Tongue (tissue), 2 donors: Measurements from ENCODE around the gene POC1A.

DNA sequence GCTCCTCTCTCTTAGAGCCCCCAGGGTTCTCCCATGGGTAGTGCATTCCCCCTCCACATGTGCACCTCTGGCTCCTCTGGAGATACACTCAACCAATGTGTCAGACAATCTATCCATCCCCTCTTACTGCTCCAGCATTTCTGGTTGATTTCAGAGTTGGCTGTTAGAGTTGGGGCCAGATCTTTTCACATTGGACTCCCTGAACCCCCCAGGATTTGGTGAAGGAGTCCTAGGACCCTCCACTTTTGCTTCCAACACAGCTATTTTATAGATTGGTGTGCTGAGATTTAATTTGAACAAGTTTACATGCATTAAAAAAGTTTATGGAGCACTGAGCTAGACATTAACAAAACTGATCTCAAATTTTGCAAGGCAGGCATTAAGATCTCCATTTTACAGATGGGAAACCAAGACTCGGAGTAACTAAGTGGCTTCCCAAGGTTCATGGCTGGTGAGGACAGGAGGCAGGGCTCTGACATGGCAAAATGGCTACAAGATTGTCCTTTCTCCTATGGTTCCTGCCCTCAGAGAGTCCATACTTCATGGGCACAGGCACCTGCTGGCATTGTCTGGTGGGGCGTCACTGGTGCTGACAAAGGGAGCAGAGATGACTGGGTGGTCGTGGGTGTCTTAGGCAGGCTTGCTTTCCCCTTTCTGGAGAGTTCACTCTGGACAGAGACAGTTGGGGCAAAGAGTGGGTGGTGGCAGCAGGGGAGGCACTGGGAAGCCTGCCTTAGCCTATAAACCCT is 21.1 kb upstream of the DOCK3 start:
- RAMPAGE, long total RNA = no peak

DNA sequence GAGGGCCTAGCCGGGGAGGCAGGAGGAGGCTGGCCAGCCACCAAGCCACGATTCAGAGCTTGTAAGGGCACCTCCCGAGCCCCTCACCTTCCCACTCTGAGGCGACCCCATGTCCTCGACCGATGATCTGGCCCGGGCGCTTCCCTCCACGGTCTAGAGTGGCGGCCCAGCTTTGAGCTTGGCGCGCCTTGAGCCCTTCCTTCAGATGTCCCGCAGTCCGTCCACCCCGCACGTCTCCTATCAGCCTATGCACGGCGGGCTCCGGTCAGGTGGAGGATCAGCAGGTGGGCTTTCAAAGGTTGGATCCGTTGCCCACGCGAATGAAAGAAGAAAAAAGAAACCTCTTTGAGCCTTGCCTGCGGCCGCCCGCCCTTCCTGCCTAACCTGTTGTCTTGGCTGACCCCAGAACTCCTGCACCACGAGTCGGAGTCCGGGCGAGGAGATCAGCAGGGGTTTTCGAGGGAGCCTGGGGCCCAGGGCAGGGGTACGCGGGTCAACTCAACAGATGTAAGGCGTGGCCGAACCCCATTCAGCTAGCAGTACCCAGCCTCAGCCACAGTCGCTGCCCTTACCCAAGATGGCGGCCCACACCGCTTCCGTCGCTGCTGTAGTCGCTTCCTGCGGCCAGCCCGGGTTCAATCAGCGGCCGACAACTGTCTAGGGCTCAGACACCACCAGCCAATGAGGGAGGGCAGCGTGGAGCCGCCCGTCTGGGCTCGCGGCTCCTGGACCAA is 470 bp upstream of the MANF start:
- RAMPAGE, long total RNA = no peak

DNA sequence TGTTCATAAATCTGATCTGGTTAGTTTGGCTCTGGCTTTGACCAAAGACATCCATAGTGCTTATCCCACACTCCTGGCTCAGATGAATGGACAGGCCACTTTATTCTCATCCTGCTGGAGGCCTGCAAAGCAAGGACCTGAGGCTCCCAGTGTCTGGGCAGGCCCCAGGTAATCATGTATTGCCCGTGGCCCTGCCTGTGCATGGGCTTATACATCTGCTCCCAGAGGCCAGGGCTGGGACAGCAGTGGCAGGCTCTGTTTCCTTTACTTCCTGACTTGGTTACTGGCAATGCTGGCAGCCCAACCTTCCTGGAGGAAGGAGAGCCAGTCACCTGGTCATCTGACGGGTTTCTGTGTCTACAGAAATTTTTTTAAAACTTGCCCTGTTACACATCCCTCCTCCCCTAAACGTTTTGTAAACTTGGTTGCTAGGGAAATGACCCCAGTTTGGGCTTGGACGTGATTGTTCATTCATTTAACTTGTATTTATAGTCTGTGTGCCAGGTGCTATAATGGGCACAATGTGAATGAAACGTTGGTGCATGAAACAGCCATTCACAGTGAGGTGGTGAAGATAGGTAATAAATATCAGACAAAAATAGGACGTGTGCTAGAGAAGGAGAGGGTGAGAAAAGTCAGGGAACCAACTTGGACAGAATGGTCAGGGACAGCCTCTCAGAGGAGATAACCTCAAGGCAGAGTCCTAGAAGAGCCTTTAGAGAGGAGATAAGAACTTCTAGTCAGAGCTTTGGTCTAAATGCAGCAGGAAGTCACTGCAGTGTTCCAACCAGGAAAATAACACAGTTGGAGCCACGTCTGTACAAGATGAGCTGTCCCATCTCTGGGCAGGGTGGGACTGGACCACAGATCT is 14.0 kb downstream of the TEX264 start:
- RAMPAGE, long total RNA = no peak

- RAMPAGE, long total RNA = no peak
Measured at GRCh38 chr3:51754424-51754818, 24.6 kb downstream of the IQCF6 start.

DNA sequence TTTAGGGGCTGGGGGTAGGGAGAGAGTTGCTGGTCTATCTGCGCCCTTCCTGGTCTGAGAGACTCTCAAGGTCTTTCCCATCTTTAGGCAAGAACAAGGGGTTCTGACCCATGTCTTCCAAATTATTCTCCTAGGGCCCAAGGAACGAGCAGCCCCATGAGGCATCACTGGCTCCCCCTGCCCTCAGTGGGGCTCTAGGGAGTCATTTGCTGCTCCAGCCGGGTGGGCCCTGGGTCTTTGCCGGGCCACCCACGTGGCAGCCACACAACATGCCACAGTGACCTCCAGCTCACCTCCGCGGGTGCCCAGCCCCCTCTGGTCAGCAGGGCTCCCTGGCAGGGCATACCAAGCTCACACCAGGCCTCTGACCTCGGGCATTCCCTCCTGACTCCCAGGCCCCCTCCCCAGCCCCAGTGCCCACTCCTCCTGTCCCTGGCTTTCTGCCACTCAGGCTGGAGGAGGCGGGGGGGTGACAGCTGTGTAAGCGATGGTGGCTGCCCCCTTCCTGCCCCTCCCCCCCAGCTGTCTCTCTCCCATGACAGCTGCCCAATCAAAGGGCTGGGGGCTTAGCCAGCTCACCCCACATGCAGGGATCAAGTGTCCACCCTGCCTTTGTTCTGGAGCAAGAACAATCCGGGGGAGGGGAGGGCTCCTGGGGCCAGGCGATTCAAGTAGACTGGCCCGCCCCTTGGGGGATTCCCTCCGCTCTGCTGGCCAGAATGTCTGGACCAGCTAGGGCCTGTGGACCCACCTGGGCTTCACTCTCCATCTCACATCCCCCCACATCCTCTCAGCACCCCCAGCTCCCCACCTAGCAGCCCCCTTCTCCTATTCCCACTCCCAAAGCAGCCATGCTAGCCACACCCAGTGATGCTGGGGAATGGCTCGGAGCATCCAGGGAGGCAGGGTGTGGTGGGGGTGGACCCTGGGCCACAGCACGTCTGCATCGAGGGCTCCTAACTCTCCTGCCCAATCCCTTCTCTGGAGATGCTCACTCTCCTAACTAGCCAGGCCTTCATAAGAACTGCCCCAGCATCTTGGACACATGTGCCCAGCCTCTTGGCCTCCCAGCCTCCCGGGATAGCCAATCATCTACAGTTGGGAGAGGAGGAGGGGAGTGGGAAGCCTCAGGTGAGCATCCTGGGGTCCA is 3.1 kb downstream of the PCBP4 start:
- RAMPAGE, long total RNA = no peak

DNA sequence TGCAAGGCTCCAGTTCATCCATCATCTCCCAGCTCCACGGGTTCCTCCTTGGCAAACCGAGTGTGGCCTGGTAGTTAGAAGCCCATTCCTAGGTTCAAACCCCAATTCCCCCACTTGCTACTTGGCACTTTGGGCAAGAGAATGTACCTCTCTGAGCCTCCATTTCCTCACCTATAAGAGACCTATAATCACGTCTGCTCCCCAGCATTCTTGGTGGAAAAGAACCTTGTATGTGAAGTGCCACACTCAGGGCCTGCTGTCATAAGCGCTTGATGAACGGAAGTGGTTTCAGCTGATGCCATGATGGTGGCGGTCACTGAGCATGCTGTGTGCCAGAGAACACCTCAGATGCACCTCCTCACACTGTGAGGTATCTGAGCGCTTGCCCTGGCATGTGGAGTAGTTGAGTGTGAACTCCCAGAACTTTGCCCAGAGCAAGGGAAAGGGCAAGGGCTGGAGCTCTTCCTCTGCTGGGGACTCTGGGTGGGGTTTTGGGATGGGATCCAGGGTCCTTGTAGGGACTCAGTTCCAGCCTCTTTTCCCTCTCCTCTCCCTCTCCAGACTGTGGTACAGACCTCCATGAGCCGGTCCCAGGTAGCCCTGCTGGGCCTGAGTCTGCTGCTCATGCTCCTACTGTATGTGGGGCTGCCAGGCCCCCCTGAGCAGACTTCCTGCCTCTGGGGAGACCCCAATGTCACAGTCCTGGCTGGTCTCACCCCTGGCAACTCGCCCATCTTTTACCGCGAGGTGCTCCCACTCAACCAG is 2.6 kb downstream of the ABHD14A start:
- RAMPAGE, long total RNA = no peak

GRCh38 chr3:51993524-51994770 is 1.7 kb downstream of the RPL29 start:
- RAMPAGE, long total RNA = no peak

- RAMPAGE, long total RNA = no peak
Measured at GRCh38 chr3:52047207-52047911, 9.0 kb downstream of the DUSP7 start.

GRCh38 chr3:52108218-52108482 is 46.1 kb downstream of the POC1A start:
- RAMPAGE, long total RNA = no peak

- RAMPAGE, long total RNA = no peak
Measured at GRCh38 chr3:52130960-52131426, 23.2 kb downstream of the POC1A start.

DNA sequence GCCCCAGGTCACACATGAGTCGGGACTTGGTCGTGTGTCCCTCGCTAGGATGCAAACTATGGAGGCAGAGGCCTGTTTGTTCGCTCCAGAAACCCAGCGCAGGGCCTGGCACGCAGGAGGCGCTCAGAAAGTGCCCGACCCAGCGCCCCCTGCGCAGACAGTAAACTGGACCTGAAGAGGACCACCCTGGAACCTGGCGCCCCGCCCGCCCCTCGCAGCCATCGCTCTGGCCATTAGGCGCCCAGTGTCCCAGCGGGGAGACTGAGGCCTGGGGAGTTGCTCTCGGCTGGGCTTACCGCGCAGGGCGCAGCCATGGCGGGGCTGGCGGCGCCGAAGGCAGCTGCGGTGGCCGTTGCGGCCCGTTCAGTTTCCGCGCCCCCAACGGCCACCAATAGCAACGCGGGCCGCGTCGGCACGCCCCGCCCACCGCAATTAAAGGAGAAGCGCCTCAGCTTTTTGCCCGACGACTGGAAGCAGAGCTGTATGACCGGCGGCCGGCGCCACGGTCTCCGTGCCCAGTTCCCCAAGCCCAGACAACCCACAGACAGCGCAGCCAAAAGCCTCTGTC is at the start of gene POC1A:
Gene POC1A, minus strand, starts transcription at position 365 of the 568 bp plus-strand sequence.
- RAMPAGE, long total RNA = no peak

DNA sequence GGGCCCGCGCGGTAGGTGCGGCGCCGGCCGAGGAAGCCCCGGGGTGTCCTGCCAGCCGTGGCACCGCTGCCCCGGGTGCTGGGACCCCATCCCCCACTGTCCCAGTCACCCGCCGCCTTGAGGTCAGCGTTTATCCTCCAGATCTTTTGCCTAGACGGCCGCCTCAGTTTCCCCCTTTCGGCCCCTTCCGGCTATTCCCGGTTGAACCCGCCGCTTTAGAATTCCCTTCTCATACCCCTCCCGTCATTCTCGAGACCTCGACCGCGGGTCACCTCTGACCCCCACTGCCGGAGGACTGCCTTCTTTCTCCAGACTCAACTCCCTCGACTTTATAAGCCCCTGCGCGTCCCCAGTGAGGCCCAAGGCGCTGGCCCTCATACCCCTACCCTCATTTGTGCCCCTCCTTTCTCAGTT is 307 bp downstream of the ALAS1 start:
- RAMPAGE, long total RNA = no peak

DNA sequence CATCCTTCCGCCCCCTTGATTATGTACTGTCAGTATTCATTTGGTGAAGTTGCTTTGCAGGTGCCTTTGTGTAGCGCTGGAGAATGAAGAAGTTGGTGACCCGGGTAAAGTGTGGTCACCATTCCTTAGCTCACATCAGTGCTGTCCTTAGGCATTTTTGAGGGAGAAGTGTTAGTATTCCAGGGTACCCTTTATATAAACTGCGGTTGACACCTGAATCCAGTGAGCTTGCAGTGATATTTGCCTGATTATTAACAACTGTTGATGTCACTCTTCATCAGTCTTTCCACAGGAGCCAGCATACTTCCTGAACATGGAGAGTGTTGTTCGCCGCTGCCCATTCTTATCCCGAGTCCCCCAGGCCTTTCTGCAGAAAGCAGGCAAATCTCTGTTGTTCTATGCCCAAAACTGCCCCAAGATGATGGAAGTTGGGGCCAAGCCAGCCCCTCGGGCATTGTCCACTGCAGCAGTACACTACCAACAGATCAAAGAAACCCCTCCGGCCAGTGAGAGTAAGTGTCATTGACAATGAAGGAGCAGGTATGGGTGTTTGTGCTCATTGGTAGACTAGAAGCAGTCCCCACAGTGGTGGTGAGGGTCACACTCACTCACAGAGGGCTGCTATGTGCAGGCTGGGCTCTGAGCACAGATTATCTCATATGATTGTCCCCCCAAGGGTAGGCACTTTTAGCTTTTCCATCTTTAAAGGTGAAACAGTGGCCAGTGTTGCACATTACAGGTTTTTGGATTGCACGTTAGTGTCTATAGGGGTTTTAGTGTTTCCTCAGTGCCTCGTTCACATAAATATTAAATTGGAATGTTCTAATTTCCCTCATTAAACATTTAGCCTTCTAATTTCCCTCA is 1.2 kb downstream of the ALAS1 start:
- RAMPAGE, long total RNA = no peak

DNA sequence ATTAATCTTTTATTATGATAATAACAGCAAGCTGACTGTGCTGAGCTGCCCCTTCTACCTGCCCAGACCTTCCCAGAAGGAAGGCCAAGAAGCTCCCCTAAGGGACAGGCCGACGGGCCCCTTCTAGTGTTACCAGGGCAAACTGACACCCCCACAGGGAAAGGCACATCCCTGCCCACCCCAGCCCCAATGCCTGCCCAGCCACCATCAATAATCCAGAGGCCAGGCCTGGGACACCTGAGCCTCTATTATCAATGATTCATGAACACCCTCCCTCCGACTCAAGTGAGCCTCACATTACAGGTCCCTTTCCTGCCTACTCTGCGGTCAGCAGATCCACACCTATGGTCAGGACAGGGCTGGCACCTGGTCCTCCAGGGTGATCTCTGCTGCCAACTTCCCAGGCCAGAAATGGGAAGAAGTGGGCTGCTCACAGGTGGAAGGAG is 1.9 kb downstream of the TWF2 start:
- RAMPAGE, long total RNA = no peak

DNA sequence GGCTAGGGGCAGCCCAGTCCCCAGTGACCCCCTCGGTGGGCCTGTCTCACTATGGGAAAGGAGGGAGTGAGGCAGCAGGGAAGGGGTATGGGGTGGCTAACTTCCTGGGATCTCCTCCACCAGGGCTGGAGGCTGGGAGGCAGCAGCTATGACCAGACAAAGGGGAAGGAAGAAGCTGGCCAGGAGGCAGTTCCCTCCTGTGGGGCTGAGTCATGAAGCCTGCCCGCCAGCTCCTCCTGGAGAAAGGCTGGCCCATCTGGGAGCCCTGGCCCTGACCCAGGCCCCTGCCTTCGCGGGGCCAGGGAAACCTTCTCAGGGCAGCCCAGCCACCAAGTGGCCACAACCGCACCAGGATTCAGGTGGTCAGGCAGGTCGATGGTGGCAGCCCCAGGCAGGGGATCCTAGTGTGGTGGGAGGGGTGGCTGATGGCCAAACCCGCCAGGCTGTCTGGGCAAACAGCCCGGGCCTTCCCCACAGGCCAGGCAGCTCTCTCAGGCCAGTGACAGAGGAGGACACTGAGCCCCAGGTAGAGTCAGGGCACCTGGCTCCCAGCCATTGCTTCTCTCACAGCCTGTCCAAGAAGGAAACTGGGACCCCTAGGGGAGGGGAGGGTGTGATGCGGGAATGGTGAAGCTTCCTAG is 1.4 kb downstream of the TWF2 start:
- RAMPAGE, long total RNA = no peak

GRCh38 chr3:52243748-52244784 is 1.5 kb upstream of the PPM1M start:
- RAMPAGE, long total RNA = no peak

DNA sequence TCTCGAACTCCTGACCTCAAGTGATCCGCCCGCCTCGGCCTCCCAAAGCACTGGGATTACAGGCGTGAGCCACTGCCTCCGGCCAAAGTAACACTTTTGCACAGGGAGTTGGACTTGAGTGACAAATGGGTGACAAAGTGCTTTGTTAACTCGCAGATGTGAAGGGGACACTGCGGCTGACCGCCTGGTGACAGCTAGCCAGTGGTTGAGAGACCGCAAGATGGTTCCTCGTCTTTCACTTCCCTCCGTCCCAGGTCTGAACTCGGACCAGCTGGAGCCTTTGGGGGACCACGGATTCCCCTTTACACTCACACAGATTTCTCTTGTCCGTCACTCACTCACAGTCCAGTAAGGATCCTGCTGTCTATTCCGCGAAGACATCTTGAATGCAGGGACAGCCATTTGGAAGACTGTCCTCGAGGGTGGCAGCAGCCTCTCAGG is 754 bp upstream of the PPM1M start:
- RAMPAGE, long total RNA = no peak

DNA sequence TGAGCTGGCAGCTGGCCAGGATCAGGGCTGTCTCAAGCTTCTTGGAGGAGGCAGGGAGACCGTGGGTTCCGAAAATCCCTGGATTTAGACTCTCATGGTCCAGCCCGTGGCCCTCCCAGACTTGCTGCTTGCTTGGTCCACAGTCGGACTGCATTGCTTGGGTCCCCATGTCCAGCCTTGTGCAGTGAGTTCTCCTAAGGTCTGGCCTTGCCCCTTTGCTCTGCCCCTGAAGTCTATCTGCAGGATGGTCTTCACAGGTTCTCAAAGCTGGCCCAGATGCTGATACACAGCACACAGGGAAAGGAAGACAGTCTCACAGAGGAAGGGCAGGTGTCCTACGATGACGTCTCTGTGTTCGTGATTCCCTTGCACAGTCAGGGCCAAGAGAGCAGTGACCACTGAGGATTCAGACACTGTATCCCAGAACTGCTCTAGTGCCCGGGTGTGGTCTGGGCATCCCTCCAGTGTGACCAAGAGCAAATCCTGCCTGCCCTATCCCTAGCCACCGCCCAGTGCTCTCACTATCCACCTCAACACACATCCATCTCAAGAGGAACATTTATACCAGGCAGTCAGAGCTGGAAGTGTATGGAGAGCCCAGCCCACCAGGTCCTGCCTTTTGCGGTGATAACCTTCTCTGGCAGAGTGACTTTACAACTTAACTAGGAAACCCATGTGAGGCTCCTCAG is 4.0 kb downstream of the PPM1M start:
- RAMPAGE, long total RNA = no peak

DNA sequence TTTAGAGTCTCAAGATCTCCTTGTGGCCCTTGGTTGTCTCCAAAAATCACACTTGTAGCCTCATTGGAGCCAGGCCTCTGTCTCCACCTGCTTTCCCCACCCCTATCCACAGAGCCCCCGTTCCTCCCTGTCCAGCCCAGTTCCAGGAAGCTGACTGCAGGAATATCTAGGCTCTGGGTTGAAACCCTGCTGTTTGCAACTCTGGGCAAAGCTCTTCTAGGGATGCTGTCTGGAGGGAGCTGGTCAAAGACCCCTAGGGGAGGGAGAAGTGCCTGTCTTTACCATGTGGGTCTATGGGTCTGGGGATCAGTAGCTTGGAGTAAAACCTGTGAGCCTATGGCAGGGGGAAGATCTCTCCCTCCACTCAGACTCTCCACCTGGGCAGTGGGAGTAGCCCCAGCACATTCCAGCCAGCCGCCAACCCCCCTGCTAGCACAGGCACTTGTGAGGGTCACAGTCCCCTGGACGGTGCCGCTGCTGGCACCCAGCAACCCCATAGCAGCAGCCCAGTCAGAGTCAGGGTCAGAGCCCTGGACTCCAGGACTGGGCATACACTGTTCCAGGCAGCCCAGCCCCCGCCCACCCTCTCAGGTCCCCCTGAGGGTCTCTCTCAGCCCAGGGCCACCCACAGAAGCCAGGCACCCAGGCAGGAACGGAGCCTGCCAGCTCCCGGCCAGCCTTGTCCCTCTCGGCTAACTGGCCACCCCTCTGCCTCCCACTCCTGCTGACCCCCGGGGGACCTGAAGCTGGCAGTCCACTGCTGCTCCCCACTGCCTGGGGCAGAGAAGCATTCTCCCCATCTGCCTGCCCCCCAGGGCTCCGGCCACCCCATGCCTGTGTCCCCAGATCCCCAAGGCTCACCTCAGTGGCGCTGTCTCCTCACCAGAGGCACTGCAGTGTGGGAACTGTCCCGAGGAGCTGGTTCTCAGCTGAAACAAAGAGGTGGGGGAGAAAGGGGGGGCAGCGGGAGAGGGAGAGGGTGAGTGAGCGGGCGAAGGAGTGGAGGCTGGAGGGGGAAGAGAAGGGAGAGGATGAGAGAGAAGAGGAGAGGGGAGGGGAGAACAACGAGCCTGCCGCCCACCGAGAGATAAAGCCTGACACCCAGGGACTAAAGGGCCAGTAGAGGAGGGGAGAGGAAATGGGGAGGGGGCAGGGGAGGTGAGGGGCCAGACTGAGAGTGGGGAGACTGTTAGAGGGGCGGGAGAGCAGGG is 10.8 kb downstream of the GLYCTK start:
- RAMPAGE, long total RNA = no peak

GRCh38 chr3:52379719-52380171 is 30.1 kb downstream of the BAP1 start:
- RAMPAGE, long total RNA = no peak